SJCRH30 (cell line): Measurements from ENCODE around the gene ZNF268.

DNA sequence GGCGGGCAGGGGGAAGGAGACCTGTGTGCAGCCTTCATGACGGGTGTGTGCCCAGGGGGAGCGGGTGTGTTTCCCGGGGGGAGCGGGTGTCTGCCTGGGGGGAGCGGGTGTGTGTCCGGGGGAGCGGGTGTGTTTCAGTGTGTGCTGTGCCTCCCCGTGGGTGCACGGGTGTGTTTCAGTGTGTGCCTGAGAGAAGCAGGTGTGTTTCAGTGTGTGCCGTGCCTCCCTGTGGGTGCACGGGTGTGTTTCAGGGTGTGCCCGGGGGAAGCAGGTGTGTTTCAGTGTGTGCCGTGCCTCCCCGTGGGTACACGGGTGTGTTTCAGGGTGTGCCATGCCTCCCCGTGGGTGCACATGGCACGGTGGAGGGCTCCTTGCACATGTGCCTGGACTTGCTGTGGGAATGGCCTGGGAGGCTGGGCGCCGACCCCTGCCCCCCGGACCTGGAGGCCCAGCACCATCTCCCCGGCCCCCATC, 38.6 kb downstream of the FBRSL1 start:
- RAMPAGE, long total RNA = no peak

GRCh38 chr12:132570939-132571400, 39.4 kb downstream of the LRCOL1 start:
- RAMPAGE, long total RNA = no peak

DNA sequence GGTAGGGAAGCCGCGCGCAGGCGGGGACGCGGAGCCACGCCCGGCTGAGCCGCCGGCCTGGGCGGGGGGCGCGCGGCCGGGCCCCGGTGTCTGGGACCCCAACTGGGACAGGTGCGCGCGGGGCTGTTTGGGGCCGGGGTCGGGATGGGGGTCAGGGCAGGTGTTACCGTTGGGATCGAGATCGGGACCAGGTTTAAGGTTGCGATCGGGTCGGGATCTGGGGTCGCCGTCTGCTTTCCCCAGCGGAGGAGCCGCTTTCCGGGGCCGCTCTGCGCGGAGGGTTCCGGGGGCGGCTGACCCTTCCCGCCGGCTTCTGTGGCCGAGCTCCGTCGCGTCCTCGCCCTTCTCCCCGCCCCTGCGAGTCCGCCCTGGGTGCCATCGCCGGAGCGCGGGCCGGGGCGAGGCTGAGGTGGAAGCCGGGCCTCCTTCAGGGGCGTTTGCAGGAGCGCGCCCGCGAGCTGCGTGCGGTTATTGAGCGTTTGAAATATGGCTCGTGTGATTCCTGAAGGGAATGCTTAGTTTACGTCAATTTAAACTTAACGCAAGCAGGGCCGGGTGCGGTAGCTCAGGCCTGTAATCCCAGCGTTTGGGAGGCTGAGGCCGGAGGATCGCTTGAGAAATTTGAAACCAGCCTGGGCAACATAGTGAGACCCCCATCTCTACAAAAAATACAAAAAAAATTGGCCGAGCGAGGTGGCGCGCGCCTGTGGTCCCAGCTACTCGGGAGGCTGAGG, 482 bp downstream of the PGAM5 start:
- RAMPAGE, long total RNA = no peak

DNA sequence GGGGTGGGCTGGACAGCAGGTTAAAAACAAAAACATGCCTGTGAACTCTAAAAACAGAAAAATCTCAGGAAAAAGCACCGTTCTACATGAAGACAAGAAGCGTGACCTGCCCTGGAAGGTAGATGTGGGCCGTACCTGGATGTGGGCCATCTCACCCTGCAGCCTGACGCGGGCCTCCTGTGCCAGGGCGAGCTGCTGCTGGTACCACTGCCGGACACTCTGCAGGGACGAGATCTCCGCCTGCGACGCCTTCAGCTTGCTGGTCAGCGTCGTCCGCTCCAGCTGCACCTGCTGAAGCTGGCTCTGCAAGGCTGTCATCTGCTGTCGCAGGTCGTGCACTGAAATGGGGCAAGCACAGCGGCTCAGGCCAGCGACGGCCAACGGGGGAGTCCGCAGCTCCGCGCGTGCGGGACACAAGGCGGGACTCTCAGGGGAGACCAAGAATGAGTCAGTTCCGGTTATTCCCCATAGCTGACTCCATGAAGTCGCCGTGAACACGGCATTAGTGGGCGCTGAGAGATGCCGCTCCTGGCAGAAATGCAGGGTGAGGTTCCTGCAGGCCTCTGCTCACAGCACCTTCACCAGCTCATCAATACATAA, 26.9 kb downstream of the GOLGA3 start:
- RAMPAGE, long total RNA = no peak

DNA sequence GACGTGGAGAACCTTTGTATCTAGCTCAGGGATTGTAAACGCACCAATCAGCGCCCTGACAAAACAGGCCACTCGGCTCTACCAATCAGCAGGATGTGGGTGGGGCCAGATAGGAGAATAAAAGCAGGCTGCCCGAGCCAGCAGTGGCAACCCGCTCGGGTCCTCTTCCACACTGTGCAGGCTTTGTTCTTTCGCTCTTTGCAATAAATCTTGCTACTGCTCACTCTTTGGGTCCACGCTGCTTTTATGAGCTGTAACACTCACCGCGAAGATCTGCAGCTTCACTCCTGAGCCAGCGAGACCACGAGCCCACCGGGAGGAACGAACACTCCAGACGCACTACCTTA, 16.6 kb downstream of the ZNF605 start:
- RAMPAGE, long total RNA = no peak

GRCh38 chr12:133082876-133083563, 2.3 kb downstream of the ZNF140 start:
- RAMPAGE, long total RNA = no peak

DNA sequence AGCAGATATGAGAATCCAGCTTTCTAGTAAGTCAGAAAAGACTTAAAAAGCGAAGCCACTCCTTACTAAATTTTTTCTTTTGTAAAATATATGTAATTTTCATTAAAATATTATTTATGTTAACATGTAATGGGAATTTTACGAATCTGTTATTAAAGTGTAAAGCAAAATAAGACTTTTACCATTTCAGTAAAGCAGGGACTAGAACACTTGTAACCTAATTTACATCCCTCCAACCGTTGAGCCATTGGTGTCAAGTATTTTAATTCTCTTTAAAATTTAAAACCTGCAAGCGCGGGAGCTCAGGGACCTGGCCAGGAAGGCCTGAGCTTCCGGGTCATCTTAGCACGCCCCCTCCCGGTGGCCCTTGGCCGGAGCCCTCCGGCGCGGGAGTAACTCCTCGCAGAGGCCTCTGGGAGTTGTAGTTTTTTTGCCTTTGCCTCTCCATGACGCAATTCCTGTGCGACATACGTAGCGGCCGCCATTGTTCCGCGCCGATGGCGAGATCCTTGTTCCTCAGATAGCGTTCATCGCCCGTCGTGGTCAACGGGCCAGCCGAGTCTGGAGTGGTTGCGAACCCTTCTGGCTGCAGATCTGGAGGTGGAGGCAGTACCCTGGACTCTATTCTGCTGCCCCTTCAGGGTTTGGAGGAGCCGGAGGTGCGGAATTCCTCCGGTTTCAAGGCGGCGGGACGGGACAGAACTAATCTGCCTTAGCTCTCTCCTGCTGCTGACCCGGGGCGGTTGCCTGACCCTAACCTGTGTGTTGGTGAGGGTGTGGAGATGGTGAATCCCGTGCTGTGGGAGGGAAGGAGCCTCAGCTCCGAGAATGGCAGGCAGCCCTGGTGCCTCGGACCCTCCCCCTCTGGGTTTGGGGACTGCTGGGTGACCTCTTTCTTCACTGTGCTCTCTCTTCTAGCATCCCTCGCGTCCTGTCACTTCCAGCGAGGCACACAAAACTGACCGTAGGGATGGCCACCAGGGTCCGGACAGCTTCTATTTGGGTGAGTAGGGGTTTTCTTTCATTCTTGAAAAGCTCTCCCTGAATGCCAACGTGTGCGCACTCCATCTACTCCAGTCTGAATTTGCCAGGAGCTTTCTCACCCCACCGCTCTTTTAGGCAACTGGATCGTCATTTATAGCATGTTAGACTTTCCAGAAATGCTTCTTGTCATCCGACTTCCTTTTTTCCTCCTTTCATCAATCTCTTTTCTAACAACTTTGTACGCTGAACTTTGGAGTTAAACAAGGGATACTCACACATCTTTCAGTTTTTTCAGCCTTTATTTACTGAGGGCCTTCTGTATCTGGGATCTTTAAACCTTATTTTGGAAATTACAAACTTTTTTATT, at the start of gene ZNF268:
TSS of gene ZNF268 (plus strand) at position 468 of the 1,351 bp plus-strand sequence.
- RAMPAGE, long total RNA = no peak